ENCODE results near the genes AHSA1 and SPTLC2.

GRCh38 chr14:76827684-76828780 is 1.8 kb downstream of the LRRC74A start:
- RRBS: 28% methylated on average over 3 of the region's 26 CpGs

- RRBS: no CpG with 5 or more reads among the region's 5 CpGs
Observed at GRCh38 chr14:76837500-76837996, 11.3 kb downstream of the LRRC74A start.

GRCh38 chr14:76867401-76867978 is 41.3 kb downstream of the LRRC74A start:
- RRBS: no CpG with 5 or more reads among the region's 20 CpGs

DNA sequence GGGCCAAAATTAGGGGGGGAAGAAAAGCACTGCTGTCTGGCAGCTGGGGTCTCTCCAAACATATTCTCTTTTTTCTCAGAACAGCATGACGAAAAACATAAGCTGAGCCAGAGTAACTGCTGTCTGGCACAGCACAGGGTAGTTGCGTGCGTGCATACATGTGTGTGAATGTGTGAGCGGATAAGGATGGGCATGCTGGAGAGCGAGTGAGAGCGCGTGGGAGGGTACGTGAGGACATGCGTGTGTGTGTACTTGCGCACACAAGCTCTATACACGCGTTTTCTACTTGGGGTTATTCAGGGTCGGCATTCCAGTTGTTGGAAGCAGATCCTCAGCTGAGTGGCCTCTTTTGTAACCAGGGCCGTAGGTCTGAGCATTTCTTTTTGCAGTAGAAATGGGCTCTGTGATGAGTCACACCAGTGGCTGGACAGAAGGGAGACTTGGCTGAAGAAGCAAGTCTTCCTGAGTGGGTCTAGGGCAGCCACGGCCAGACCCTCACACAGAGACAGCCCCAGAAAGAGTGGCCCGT is 77.9 kb downstream of the LRRC74A start:
- RRBS: no CpG with 5 or more reads among the region's 16 CpGs

- RRBS: no CpG with 5 or more reads among the region's 12 CpGs
Observed at GRCh38 chr14:76923823-76924399, 97.7 kb downstream of the LRRC74A start.

DNA sequence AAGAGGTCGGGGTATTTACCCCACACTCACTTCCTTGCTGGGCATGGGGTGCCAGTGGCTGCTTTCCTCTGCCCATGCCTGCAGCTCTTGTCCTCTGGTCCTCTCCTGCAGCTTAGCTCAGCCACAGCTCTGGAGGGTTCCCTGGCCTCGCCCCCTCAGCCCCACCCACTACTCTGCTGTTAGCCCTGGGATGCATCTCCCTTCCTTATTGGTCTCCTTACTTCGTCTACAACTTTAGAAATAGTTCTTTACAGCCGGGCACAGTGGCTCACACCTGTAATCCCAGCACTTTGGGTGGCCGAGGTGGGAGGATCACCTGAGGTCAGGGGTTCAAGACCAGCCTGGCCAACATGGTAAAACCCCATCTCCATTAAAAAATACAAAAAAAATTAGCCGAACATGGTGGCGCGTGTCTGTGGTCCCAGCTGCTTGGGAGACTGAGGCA is 79.9 kb downstream of the IRF2BPL start:
- RRBS: no CpG with 5 or more reads among the region's 8 CpGs

DNA sequence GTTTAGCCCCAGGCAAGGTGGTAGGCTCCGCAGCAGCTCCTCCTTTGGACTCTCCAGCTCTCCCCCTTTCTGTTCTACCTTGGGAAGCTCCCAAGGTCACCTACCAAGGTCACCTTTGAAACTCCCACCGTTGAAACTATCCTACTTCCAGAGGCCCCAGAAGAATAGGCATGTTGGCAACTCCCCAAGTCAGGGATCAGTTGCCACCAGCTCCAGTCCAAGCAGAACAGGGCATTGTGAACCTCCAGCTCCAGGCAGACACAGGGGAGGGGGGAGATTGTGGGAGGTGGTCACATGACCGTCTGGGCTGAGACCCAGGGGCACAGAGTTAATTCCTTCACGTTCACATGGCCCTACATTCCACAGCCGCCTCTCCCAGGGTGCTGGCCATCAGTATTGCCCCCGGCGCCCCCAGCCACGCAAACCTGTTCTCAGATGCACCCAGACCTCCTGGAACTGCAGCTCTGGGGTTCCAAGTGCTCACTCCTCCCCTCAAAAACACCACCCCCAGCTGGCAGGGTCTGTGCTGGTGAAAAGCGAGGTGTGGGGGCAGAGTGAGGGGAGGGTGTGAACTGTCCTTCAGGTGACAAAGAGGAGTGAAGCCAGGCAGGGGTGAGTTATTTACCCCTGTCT is 14.3 kb downstream of the IRF2BPL start:
- RRBS: no CpG with 5 or more reads among the region's 9 CpGs

GRCh38 chr14:77025022-77025723 is 3.3 kb downstream of the IRF2BPL start:
- RRBS: 0% methylated on average over 1 of the region's 22 CpGs

- RRBS: under 1% methylated on average over 3 of the region's 18 CpGs
Observed at GRCh38 chr14:77039405-77040288, 11.1 kb upstream of the IRF2BPL start.

- RRBS: no CpG with 5 or more reads among the region's 4 CpGs
Observed at GRCh38 chr14:77122591-77122959, 19.0 kb downstream of the ZDHHC22 start.

- RRBS: no CpG with 5 or more reads among the region's 16 CpGs
Observed at GRCh38 chr14:77186665-77187555, 5.3 kb downstream of the TMEM63C start.

DNA sequence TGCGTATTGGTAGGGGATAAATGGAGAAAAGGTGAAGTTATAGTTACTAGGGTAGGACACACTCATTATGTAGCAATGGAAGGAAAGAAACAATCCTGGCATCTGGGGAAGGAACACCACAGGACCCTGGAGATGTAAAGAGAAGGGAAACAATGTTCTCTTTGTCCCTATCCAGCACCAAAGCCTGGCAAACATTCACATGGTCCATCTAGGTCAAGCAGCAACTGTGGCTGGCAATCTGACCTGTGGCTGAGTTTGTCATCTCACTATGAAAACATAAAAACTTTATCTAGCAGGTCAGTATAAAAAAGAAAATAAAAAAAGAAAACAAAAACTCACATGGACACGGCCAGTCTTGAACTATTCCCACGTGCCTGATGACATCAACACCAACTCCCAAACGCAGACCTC is 2.7 kb downstream of the POMT2 start:
- RRBS: no CpG with 5 or more reads among the region's 4 CpGs

GRCh38 chr14:77321470-77321570 is 484 bp downstream of the GSTZ1 start:
- RRBS: no CpG with 5 or more reads among the region's 3 CpGs

DNA sequence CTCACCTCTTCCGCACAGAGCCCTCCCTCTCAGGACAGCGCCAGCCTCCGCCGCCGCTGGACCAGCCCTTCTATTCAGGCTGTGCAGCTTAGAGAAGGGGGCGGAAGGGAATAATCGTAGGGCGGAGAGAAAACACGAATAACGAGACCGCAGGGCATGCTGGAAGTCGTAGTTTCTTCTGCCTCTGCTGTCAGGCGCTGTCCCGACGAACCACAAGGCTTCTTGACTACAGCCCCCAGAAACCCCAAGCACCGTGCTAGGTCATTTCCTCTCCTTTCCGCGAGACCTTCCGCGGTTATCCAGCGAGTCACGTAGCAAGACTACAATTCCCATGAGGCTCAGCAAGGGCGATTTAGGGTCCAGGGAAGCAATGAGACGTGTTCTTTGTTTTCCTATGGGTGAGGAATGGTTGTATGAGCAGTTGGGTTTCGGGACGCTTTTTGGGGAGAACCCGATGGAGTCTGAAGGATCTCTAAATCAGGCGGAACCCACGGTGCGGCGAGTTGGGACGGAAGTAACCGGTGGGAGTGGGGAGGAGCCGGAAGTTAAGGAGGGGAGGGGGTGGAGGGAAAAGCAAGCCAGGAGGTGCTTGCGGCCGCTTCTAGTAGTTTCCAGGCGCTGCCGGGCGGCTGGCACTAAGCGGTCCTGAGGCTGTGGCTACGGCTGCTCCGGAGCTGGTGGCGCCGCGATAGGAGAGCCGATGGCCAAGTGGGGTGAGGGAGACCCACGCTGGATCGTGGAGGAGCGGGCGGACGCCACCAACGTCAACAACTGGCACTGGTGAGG is at the start of gene AHSA1:
Gene AHSA1 (plus strand): TSS at position 604 of the 786 bp plus-strand sequence.
- RRBS: 1% methylated on average over 9 of the region's 52 CpGs

DNA sequence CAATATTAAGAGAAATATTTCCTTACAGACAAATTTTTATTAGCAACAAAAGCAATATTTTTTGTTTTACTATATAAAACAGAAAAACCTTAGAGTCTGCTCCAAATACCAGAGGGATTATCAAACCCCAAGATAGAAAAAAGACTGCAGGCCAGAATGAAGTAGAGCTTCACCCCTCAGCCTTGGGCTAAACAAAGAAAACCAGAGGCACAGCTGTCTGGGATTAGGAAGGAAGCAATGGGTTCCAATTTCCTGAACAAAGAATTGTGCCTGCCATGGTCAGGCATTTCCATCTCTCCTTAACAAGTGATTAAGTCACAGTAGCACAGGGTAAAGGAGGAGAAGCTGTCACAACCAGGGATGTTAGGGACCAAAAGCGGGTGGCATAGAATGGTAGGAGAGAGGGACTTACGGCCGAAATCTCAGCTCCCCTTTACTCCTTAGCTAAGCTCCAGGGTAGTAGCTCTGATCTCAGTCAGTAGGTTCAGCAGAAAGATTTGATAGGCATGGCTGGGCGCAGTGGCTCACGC is 34.0 kb downstream of the SPTLC2 start:
- RRBS: no CpG with 5 or more reads among the region's 5 CpGs

GRCh38 chr14:77616058-77617235 is at the start of gene SPTLC2:
Gene SPTLC2, minus strand, starts transcription at chr14:77616637.
- RRBS: under 1% methylated on average over 37 of the region's 94 CpGs

GRCh38 chr14:77686952-77687654 is 20.7 kb downstream of the ALKBH1 start:
- RRBS: no CpG with 5 or more reads among the region's 1 CpG

GRCh38 chr14:77732444-77732750 is 24.5 kb downstream of the SLIRP start:
- RRBS: no CpG with 5 or more reads among the region's 6 CpGs

DNA sequence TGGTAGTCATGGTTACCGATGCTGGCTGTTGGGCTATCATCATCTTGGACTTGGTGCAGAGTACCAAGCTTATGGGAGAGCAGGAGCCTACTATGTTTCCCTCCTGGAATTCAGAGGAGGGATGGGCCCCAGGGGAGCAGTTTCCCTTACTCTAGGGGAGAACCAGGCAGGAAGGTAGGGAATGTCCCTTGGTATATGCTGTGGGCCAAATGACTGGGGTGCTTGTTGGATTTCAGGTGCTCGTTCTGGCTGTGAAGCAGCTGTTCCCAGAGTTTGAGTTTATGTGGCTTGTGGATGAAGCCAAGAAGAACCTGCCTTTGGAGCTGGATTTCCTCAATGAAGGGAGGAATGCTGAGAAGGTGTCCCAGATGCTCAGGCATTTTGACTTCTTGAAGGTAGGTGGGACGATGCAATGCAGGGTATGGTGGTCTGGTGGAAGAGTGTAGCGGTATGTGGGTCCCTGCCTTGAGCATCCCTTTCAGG is 99.0 kb downstream of the ADCK1 start:
- RRBS: no CpG with 5 or more reads among the region's 4 CpGs

- RRBS: no CpG with 5 or more reads among the region's 2 CpGs
Observed at GRCh38 chr14:78100449-78100886, 69.7 kb upstream of the NRXN3 start.

Data from epithelial cell of prostate (primary cell).